ENCODE measurements around a stretch of chr1.

- RRBS, 2 experiments, result no CpG with 5 or more reads among the region's 5 CpGs
Observed at GRCh38 chr1:29785115-29785314, 548.7 kb downstream of the PTPRU start.

GRCh38 chr1:30190793-30191160, 532.6 kb downstream of the MATN1 start:
- RRBS, 2 experiments, result no CpG with 5 or more reads among the region's 3 CpGs

GRCh38 chr1:30191161-30191401, 532.3 kb downstream of the MATN1 start:
- RRBS, 2 experiments, result no CpG with 5 or more reads among the region's 1 CpG

- RRBS, 2 experiments, result no CpG with 5 or more reads among the region's 3 CpGs
Observed at GRCh38 chr1:30485703-30486063, 237.7 kb downstream of the MATN1 start.

DNA sequence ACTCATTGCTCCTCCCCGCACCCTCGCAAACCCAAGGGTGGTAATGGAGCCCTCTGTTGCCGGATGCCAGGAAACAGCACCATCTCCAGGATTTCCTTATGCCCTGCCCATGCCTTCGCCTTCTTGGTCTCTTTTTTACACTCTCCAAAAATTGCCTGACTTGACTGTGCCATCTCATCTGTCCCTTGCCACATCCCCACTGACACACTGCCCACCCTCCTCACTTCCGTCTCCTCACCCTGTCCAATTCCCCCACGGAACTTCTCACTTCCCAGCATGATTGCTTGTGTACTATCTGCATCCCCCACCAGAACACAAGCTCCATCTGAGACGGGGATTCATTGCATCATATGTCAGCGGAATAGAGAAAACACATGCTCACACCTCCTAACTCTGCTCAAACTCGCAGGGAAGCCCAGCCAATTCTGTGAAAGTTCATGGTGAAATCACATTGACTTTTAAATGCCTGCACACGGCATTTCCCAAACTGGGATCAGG, 201.2 kb downstream of the MATN1 start:
- RRBS, 2 experiments, result 42 to 59% methylated on average over 3 of the region's 10 CpGs

- RRBS, 2 experiments, result no CpG with 5 or more reads among the region's 17 CpGs
Observed at GRCh38 chr1:30664139-30664738, 59.1 kb downstream of the MATN1 start.

DNA sequence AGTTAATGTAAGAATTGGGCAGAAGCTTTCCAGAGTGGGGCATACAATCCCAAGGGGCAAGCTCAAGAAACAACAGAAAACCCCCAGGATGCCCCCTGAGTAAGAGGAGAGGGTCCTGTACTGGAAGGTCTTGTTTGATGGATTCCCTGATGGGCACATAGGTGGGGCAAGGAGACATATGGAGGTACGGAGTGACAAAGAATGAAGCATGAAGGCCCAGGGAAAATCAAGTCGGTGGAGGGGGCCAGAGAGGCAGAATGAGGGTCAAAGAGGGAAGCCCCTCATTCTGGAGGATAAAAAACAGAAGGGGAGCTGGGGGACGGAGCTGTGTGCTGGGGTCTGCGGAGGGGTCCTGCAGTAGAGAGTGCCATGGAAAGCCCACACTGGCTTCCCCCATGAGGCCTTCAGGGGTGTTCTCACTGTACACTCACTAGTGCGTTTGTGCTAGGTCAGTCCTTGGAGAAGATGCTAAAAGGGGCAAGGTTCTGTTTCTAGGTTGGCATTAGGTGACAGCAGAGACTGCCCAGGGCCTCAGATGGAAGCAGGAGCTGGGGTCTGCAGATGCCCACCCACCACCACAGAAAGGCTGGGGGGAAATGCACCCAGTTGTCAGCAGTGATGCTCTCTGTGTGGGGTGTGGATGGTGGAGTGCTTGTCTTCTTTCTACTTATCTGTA, 12.5 kb upstream of the MATN1 start:
- RRBS, 2 experiments, result no CpG with 5 or more reads among the region's 5 CpGs

DNA sequence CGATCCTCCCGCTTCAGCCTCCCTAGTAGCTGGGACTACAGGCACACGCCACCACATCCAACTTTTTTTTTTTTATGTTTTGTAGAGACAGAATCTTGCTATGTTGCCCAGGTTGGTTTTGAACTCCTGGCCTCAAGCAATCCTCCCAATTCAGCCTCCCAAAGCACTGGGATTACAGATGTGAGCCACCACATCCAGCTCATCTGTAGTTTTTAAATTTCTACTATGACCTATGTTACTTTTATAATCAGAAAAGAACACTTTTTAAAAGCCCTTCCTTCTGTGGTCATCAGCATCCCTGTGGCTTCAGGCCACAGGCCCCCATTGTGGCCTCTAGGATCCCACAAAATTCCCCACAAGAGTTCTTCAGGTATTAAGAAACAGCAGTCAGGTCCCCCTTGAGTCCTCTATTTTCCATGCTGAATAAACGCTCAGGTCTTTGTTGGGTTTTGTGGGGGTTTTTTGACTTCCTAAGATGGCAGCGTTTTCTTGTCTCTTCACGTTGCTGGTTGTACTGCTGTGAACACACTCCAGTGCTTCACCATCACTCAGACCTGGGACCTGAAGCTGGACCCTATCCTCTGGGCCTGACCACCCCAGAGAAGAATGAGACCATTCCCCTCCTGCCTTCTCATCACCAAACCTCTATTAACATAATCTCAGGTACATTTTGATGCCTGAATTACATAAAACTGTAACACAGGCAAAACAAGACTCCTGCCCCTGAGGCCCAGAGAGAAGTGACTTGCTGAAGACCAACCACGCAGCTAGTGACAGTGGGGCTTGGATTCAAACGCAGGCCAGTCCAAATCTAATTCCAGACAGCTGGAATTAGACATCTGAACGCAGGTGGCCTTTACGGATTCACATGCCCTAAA, 13.4 kb upstream of the MATN1 start:
- RRBS, 2 experiments, result no CpG with 5 or more reads among the region's 10 CpGs

DNA sequence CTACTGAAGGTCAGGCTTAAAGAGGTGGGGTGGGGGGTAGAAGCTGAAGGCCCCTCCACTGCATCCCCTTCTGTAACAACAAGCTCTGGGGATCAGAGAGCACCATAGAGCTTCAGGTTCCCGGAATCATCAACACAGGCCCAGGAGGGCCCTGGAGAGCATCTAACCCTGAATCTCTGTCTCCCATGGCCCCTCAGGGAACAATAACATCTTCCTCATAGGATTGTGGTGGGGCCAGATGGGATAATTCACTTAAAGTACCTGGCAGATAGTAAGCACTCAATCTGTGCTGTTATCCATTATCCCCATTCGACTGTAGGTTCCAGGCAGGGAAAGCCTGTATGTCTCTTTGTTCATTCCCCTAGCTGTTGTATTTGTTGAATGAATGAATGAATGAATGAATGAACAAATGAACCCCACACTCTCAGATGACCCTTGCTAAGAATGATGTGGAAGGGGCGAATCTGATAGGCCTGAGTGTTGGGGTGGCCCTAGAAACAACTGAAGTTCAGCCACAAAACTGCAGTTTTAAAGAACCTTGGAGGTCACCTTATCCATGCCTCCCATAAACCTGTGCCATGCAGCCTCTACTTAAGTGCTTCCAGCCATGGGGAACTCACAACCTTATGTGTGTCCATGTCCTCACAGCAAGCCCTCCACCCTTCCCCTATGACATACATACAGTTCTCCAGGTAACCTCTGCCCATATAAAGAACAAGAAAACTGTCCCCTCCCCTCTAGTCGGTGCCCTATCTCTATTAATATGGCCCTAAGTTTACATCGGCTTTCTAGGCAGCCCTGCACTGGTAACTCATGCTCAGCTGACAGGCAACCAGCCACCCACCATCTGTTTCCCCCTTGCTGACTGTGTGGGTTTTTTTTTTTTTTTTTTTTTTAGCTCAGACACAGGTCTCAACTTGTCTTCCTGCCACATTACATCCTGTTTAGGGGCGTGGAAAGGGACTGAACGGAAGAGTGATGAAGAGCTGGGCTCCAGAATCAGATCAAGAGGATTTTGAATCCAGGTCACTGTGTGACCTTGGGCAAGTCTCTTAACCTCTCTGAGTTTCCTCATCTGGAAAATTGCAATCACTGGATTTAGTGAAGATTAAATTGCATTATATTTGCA, 14.3 kb downstream of the LAPTM5 start:
- RRBS, 2 experiments, result no CpG with 5 or more reads among the region's 7 CpGs

GRCh38 chr1:30744051-30744564, 13.5 kb downstream of the LAPTM5 start:
- RRBS, 2 experiments, result no CpG with 5 or more reads among the region's 7 CpGs

DNA sequence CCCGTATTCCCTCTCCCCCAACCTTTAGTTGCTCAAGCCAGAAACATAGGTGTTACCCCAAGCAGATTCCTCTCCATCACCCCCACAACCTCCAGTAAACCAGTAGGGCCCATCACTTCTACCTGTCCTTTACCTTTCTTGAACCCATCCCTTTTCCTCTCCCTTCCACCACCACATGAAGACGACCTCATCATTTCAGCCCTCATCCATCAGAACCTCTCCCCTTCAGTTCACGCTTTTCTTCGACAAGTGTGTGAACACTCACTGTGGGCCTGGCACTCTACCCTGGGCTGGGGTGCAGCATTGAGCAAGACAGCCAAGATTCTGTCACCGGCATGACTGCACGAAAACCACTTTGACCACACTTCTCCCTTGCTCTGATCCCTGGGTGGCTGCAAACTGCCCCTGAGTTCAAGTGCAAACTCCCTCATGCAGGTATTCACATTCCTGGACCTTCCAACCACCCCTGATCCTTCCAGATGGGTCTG, 65.5 kb upstream of the LAPTM5 start:
- RRBS, 2 experiments, result no CpG with 5 or more reads among the region's 6 CpGs

DNA sequence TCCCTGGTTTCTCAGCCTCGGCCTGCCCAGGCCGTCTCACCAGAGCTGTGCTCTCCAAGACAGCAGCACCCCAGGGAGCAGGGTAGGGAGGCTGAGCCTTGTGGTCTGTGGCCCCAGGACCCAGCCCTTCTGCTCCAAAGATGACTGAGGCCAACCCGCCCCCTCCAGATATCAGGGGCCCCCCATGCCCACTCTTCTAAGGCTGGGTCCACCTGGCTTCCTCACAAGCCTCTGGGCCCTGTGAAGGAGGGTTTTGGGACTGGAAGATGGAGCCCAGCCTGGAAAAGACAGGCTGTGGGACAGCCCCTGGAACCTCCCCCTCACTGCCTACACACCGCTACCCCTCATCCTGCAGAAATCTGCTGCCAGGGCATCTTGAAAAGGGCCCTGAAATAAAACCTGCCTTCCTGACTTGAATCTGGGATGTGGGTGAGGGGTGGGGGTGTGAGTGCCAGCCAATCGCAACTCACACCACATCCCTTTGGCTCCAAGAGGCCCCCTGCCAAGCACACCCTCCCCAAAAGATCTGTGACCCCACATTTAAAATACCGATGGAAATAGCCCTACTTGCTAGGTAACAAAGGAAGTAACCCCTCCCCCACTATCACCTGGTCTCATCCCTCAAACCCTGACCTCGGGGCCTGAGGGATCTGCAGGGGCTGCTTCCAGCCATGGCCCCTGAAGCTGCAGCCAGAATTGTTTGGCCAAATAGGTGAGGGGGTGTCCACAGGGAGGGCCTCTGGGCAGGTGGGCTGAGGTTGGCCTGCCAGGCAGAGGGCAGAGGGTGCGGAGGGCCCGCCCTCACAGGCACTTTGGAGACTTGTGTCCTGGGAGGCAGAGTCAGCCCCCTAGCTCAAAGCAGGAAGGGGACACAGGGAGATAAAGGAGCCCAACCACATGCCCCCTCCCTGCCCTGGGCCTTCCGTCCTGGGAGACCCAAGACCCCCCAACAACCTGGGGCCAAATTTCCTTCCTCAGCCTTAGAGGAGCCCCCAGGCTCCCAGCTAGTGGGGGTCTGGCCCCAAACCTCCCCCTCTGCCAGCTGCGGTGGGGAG, 37.4 kb downstream of the SDC3 start:
- RRBS, 2 experiments, result no CpG with 5 or more reads among the region's 11 CpGs

DNA sequence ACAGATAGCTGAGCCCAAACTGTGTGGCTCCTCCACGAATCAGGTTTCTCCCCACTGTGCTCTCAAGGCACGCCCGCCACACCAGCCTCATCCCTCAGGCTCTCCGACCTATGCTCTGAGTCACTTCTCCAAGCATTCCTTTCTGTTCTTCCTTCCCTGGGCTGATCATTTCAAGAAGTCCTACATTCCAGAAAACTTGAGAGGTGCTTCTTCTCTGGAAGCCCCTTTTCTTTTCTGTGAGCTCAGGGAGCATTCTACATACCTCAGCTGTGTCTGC, 25.4 kb upstream of the SDC3 start:
- RRBS, 2 experiments, result no CpG with 5 or more reads among the region's 4 CpGs

GRCh38 chr1:31031688-31032051, 33.8 kb downstream of the PUM1 start:
- RRBS, 2 experiments, result no CpG with 5 or more reads among the region's 4 CpGs

DNA sequence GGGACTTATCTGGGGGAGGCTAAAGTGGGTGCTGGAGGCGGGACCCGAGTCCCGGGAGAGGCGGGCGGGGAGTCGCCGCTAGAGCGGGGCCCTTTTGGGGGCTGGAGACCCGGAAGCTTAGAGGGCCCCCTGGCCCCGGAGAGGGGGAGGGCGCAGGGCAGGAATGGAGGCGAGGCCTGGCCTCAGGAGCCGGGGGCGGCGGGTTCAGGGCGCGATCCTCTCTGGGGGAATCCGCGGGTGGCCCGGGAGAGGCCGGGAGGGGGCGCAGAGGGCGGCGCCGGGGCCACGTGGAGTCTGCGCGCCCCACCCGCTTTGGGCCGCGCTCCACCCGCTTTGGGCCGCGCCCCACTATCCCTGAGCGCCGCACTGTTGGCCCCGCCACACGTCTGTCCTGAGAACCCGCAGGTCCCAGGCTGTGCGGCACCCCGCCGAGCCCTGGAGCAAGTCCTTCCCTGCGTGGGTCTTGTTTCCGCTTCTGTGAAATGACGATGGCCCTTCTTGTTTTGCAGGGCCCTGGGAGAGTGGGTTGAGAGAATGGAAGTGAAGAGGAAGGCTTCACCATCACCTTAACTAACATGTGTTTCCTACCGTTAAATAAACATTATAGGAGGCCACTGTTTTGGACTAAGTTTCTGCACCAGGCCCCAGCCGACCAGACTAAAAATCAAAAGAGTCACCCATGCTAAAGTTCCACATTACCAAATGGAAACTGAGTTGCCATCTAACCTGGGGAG, 84.3 kb downstream of the NKAIN1 start:
- RRBS, 2 experiments, result 2 to 3% methylated on average over 18 of the region's 47 CpGs

DNA sequence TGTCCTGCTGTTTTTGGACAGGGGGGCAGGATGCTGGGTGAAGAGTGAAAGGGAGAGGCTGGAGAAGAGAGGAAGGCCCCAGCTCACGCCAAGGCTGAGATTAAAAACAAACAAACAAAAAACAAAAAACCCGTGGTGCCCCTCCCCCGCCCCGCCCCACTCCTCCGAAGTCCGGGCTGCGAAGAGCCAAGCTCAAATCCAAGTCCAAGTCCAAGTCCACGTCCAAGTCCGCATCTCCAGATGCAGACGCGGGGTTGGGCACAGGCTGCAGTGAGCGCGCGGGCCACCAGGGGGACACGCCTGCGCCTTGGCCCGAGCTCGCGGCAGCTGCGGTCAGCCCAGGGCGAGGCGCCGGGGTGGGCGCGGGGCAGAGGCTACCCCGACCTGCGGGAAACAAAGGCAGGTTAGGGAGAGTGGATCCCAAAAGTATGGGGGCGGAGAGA, 58.3 kb downstream of the NKAIN1 start:
- RRBS, 2 experiments, result 3 to 13% methylated on average over 5 of the region's 28 CpGs

GRCh38 chr1:31238631-31239636, 753 bp downstream of the NKAIN1 start:
- RRBS, 2 experiments, result under 1% methylated on average over 20 of the region's 65 CpGs

DNA sequence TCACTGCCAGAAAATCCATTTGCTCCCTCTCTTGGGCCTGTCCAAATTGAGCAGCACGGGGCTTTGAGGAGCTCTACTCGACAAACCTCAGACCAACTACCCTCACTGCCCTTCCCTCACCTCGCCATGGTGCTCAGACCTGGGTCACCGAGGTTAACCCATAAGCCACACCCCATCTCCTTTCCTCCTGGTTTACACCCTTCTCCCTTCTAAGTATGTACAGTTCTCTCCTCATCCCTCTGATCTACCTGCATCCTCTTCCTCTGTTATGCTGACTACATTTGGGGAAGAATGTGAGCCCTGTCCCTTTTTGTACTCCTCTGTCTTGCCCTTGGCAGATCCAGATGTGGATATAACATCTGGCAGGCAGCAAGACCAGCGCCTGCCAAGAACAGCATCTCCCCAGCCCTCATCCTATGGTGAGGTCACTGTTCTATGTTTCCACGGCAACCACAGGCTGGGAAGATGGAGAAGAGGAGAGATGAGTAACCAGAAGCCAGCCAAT, 3.6 kb upstream of the FABP3 start:
- RRBS, 2 experiments, result no CpG with 5 or more reads among the region's 6 CpGs

GRCh38 chr1:31409930-31410534, 3.0 kb upstream of the SERINC2 start:
- RRBS, 2 experiments, result 26 to 44% methylated on average over 3 of the region's 3 CpGs

DNA sequence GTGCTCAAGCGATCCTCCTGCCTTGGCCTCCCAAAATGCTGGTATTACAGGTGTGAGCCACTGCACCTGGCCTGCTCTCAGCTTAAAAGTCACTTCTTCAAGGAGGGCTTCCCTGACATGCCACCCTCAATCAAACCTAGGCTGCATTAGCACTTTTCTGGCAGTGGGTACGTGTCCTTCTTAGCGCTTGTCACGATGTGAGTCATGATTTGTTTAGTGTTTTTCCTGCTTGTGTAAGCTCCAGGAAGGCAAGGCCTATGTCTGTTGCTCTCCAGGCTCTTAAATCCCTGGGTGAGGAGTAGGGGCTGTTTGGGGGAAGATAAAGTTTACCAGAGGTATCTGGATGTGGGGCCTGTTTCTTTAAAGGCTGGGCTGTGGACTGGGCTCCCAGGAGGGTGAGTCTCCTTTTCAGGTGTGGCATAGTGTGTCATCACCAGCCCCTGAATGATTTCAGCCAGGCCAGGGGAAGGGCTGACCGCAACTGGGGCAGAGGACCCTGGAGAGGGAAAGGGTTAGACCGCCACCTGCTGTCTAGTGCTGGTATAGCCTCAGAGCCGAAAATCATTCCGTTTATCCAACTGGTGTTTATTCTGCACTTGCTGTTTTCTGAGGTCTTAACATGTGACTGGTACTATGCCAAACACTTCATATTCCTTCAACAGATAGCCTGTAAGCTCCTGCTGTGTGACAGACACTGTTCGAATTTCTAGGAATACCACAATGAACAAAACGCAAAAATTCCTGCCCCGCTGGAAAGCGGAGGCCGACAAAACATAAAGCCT, 9.6 kb downstream of the SERINC2 start:
- RRBS, 2 experiments, result no CpG with 5 or more reads among the region's 13 CpGs